SEM (cell line): ENCODE measurements around a stretch of chr10.

GRCh38 chr10:70667219-70667952 is 4.9 kb upstream of the ADAMTS14 start:
- PRO-cap, result no peak

- PRO-cap, result no peak
These were observed 27.2 kb downstream of the ADAMTS14 start for GRCh38 chr10:70699326-70700125.

DNA sequence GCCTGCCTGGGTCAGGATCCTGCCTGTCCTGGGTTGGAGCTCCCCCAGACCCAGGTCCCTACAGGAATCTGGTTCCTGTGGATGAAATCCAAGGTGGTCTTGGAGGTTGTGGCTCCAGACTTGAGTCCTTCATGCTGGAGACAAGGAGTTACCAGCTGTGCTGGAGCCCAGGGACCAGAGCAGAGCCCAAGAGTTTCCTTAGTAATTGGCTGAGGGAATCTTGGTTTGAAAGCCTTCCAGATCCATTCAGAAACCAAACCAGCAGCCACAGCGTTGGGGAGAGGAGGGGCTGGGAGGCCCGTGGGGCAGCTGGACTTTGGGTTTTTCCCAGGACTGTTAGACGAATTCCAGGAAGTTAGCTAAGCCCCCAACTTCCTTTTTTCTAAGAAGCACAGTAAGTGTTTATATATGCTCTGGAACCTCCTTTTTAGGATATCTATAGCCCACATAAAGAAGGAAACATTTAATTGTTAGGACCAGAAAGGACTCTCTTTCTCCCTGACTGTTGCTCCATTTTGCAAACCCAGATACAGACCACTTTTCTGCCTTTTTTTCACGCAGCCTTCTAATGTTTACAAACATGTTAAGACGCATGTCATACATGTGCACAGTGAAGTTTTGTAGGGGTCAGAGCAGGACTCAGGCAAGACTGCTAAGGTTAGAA is 42.7 kb downstream of the TBATA start:
- PRO-cap, result no peak

DNA sequence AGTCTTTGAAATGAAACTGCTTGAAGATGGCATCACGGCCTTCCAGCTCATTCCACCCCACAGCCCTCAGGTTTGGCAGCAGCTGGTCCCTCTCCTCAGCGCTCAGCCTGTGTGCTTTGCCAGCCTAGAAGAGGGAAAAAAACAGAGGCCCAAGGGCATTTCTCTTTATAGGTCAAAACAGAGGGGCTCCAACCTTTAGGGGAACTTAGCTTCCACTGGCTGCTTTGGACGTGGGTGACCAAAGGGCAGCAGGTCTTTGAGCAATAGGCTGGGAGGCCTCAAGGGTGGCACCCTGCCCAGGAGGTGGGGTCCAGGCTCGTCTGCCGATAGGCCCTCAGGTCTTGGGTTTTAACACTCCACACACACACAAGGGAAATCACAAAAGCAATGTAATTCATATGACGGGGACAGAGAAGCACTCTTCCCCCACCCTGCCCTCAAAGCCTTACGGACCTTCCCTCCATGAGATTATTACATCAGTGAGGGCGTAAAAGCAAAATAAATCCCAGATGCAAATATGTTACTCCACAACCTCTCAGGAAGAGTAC is 2.5 kb downstream of the PCBD1 start:
- PRO-cap, result no peak

DNA sequence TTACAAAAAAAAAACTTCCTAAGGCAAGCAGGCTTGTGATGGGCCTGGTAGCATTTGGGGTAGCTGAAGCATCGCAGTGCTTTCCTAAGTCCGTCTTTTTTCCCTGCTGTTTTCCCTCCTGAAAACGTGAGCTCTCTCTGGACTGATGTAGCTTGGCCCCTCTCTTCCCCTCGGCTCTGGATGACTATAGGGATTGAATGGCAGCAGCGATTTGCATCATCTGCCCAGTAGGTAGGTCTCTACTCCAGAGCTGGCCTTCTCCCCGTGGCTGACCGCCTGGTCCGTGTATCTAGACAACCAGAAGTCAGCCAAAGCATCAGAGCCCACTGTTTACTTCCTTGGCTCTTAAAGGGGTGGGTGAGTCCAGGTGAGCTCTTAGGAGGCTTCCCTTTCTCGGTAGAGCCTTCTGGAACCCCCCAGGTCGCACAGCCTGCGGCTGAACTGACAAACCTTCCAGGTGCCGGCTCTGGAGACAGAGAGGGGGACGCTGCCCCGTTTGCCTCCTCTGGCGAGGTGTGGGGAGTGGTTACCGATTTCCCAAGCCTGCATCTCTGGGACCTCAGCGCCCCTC is 1.1 kb downstream of the PCBD1 start:
- PRO-cap, result no peak

GRCh38 chr10:71234001-71234263 is 21.6 kb downstream of the UNC5B start:
- PRO-cap, result no peak

- PRO-cap, result no peak
These were observed 52.8 kb upstream of the SLC29A3 start for GRCh38 chr10:71265881-71266940.

DNA sequence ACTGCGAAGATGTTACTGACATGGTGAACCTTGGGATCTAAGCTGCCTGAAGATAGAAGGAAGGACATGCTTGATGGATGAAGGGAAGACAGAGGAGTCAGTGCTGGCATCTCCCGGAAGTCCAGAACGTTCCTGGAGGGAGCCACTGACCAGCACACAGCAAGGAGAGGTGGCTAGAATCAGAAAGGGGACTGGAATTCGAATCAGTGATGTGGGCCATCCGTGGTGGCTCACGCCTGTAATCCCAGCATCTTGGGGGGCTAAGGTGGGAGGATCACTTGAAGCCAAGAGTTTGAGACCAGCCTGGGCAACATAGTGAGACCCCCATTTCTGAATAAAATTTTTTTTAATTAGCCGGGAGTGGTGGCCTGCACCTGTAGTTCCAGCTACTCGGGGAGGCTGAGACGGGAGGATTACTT is 5.3 kb upstream of the SLC29A3 start:
- PRO-cap, result no peak

DNA sequence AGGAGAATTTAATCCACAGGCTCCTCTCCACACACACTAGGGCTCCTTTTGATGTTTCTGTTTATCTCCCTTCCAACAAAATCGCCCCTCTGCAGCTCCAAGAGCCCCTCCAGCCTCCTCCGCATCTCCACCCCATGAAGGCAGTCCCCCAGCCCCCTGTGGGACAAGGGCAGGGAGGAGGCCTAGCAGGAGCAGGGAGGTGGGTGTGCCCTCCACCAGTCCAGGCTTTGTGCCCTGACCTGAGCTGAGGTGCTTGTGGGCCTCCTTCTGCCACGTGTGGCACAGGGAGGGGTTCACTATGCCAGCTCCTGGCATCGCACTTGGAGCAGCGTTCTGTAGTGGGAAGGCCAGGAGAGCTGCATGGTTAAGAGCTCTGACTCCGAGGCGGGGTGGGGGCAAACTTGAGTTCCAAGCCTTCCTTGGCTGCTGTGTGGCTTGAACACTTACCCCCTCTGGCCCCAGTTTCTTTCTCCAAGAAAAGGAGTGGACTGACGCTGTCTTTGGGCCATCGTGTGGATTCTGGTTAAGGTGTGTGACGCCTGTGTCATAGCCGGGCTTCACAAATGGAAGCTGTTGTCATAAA is 80.3 kb downstream of the C10orf105 start:
- PRO-cap, result no peak

DNA sequence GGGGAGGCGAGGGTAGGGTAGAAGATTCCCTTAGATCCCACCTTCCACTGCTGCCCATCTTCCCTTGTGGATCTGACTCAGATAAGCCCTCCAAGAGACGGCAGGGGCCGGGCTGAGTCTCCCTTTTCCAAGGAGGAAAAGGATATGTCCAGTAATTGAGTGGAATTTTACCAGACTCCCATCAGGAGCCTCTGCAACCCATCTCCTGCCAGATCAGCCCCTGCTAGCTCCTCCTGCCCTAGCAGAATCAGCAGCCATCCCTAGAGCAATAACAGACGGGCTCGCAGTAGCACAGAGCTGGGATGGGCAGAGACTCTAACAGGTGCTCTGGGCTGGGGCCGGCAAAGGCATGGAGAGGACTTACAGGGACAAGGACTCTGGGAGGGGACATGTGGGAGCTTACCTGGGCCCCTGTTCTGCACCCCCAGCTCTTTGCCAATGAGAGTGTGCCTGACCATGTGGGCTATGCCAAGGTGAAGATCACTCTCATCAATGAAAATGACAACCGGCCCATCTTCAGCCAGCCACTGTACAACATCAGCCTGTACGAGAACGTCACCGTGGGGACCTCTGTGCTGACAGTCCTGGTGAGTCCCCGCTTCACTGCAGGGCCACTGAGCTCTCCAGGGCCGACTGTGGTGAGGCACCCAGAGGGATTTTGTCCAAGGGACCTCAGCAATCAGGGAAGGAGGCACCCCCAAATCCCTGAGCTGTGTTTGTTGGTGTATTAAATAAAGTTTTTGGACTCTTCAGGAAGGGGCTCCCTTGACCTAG is 73.4 kb downstream of the C10orf105 start:
- PRO-cap, result no peak

GRCh38 chr10:71726808-71727190 is 7.2 kb upstream of the C10orf105 start:
- PRO-cap, result no peak

DNA sequence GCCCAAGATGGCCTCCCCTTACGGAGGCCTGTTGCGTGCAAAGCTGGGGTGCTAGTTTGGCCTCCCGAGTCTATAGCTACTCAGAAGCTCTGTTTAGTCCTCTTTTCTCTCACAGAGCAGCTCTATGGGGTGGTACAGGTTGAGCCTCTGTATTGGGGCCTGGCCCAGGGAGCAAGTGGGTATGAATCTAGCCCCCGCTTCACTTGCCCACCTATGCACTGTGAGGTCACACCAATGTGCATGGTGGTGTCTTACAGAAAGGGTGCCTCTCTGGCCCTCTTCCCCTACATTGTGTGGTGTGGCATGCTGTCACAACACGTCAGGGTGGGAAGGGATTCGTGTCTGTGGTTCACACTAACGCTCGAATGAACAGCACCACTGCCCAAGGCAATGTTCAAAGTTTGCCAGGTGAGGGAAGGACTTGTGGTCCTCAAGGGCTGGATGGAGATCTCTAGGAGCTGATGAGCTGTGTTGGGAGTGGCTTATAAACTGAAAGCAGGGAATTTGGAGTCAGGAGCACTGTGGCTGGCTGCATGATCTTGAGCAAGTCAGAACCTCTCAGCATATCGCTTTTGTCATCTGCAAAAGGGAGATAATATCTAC is 22.6 kb upstream of the C10orf105 start:
- PRO-cap, result no peak

DNA sequence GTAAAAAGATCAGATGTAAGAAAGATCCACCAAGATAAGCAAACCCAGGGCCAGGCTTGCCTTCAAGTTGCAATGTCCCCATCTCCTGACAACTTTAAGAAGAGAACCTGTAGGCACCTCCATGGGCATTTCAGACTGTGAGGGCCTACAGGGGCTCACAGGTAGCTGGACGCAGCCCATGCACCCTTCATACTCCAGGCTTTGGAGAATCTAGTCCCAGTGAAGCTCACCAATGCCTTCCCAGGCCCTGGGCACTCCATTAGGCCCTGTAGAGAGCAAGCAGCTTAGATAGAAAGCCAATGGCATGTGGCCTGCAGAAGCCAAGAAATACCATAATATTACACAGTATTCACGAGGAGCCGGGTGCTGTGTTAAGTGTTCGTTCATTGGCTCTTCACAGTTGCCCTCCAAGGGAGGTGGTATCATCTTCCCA is 3.4 kb downstream of the VSIR start:
- PRO-cap, result no peak

DNA sequence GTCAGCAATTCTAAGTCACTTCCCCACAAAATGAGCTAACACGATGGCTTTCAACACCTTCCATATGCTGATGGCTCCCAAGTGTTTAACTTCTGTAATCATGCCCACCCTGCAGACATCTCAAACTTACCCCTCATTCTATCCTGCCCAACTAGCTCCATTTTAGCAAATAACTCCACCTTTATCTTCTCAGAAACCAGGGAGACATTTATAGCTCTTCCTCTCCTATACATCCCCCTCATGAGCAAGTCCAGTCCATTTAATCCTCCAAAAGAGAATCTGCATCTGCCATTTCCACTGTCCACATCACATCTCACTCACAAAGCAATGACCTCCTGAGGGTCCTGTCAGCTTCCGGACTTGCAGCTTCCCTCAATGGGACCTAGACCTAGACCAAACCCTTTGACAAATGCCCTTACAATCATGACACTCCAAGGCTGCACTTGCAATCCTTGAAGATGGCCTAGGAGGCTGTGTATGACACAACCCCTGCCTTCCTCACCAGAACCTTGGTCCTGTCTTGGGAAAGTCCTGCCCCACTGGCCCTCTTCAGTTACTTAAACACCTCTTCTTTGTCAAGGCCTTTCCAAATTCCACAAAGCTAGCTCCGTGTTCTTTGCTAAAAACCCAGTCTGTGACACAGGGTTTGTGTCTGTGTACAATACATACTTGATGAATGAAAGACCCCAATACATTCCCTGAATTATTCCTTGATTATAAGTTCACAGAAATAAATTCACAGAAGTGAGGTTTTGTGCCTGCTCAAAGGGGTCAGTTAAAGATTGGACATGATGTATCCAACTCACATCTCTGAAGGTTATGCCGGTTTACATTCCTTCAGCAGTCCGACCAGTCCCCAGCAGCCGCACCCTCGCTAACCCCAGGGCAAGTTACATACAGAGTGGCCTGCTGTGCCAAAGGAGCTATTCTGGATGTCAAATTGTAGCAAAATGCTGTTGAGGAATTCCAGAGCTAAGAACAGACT is 20.7 kb downstream of the PSAP start:
- PRO-cap, result no peak

DNA sequence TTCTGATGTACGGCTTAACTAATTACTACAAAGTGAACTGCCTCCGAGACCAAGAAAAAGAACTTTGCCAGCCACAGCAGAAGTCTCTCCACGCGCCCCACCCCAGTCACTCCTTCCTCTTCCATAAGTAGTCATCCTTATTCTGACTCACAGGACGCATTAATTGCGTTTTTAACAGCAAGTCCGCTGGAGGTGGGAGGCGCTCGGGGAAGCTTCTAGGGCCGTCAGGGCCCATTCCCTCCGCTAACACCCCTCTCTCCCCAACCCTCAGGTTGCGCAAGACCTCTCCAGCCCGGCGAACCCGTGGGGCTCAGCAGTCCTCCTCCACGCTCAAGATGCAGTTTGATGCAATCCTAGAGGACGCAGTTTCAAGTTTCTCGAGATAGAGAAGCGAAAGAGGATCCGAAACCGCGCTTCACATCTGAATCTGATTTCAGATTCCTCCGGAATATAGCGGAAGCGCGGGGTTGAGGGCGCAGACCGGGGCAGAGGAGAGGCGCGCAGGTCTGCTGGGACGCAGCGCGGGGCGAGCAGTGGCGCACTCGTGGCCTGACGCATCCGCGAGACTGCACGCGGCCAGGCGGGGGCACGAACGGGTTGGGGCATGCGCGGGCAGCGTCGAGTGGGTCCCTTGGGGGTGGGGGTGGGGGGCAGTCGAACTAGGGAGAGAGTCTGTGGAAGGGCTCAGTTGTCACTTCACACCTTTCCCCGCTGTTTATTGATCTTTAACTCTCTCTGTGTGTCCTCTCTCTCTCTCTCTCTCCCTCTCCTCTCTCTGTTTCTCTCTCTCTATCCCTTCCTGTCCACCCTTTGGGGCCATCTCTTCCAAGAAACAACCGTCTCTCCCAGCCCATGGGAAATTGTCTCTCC is 37.8 kb upstream of the PSAP start:
- PRO-cap, result bidirectional peak, plus-strand start at position 162 of the sequence, minus-strand start at position 144 of the sequence; bidirectional peak, plus-strand start at position 478 of the sequence, minus-strand start at position 344 of the sequence

DNA sequence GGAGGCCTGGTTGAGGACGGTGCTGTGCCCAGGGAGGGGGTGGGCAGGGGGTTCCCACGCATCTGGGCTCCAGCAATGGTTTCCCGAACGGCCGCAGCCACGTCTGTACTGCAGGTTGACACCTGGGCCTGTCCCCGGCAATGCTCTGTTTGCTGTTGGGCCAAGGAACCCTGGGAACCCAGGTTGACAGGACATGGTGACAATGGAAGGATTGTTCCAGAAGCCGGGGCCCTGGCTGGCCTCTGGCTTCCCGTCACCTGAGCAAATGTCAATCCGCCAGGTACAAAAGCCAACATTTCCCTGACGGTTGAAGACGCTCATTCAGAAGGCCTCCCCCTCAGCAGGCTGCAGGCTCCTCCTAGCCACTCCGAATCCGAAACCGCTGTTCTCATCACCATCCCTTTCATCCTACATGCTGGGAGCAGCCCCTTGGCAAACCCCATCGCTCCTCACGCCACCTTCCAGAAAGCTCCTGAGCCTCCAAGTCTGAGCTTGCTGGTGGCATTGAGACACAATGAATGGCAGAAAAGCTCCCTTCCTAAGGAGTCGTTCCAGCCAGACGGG is 31.3 kb downstream of the SPOCK2 start:
- PRO-cap, result no peak

DNA sequence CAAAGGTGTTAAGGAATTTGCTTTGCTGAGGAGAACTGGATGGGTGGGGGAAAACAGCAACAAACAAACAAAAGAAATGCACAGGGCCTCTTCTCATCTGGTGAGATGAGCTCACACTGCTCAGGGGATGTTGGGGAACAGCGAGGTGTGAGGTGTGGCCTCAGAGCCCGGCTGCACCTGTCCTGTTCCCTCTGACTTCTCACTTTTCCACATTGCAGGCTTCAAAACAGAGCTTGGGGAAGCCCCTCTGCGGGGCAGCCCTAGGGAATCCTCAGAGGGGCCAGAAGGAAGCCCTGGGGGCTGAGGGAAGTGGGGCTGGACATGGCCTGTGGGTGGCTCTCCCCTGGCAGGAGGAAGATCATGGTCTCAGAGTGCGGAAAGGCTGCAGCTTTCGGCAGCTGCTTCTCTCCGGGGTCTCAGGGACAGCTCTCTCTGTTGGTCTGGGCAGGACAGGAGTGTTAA is 27.2 kb downstream of the SPOCK2 start:
- PRO-cap, result no peak

GRCh38 chr10:72067628-72068276 is 20.6 kb downstream of the SPOCK2 start:
- PRO-cap, result no peak

DNA sequence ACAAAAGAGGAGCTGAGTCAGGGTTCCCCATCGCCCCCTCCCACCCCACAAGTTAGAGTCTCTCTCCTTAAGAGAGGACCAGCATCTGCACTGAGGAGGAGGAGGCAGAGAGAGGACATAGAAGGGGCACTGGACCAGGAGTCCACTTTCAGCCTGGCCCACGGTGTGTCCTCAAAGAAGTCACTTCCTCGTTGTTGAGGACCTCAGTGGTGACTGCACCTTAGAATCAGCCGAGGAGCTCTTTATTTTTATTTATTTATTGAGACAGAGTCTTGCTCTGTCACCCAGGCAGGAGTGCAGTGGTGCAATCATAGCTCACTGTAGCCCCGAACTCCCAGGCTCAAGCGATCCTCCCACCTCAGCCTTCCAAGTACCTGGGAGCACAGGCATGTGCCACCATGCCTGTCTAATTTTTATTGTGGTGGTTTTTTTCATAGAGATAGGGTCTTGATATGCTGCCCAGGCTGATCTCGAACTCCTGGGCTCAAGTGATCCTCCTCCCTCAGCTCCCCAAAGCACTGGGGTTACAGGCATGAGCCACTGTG is 11.4 kb downstream of the SPOCK2 start:
- PRO-cap, result no peak

DNA sequence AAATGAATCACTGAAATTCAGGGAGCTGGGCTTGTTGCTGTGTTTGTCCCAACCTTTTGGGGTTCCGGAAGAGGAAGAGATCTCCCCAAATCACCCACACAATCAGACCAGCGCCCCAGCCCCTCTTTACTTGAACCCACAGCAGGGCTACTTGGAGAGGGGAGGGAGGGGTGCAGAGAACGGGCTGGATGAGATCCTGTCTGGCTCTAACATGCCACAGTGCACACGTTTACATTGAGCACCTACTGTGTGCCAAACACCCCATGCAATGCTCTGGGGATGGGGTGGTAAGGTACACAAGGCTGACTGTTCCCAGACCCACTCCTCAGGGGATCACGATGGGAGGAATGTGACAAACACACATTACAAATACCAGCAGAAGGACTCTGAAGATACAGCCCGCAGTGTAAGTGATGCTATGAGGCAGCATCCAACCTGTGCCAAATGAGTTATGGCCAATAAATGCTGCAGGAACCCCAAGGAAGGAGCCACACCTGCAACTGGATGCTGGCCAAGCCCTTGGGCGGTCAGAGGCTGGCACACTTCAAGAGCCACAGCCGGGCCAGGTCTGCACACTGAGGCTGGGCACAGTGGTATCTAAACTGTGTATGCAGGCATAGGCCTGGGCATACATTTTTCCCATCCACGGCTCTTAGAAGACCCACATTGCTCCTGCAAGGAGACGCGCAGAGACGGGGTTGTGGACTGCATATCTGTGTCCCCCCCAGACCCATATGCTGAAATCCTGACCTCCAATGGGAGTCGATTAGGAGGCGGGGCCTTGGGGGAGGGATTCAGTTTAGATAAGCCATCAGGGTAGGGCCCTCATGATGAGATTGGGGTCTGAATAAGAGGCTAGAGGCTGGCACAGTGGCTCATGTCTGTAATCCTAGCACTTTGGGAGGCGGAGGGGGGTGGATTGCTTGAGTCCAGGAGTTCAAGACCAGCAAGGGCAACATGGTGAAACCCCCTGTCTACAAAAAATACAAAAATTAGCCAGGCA is 6.3 kb downstream of the SPOCK2 start:
- PRO-cap, result no peak